Psoas muscle (tissue), 2 donors: ENCODE data around the gene SLC15A1.

- PRO-cap, 2 experiments: no peak in any of the 2 experiments
Observed at GRCh38 chr13:98445075-98446048, 131.5 kb downstream of the STK24 start.

- PRO-cap, 2 experiments: no peak in any of the 2 experiments
Observed at GRCh38 chr13:98451570-98452873, 124.9 kb downstream of the STK24 start.

DNA sequence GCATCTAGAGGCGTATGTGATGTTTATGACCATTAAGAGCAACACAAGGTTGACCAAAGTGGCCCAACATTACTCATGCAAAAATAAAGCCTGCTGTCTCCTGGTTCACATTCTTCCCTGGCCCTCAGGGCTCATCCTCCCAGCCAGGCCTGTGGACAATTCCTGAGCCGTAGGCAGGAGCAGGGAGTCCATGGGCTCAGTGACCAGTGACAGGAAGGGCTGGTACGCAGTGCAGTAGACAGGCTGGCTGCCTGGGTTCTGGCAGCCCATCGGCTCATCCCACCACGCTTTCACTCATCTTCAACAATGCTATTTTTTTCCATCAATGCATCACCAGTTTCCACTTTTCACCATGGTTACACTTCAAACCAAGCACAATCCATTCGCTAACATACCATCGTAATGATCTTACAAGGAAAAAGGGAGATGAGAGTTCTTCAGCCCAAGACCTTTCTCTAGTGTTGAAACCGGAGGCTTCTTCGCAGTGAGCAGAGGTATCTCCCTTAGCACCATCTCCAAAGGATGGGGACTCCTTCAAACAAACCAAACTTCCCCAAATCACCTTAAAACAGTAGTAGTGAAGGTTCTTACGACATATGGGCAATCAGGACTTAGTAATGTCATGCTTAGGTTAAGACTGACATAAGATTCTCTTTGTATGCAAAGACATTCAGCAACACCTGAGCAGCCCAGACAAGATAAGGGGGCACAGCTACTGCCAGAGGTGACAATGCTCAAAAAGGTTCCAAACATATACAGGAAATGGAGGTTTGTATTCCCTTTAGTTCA is 105.7 kb downstream of the STK24 start:
- PRO-cap, 2 experiments: no peak in any of the 2 experiments

- PRO-cap, 2 experiments: no peak in any of the 2 experiments
Observed at GRCh38 chr13:98474724-98475426, 102.0 kb downstream of the STK24 start.

DNA sequence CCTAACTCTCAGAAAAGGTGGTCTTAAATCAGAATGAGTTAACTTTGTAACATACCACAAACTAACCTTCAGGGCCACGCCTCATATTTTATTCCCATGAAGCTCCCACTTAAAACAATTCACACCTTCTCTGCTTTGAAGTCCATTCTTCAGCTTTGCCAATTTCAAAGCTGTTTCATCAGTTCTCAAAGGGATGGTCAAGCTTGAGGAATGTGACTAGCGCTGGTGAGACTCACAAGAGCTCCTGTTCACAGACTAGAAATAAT is 68.3 kb downstream of the STK24 start:
- PRO-cap, 2 experiments: no peak in any of the 2 experiments

DNA sequence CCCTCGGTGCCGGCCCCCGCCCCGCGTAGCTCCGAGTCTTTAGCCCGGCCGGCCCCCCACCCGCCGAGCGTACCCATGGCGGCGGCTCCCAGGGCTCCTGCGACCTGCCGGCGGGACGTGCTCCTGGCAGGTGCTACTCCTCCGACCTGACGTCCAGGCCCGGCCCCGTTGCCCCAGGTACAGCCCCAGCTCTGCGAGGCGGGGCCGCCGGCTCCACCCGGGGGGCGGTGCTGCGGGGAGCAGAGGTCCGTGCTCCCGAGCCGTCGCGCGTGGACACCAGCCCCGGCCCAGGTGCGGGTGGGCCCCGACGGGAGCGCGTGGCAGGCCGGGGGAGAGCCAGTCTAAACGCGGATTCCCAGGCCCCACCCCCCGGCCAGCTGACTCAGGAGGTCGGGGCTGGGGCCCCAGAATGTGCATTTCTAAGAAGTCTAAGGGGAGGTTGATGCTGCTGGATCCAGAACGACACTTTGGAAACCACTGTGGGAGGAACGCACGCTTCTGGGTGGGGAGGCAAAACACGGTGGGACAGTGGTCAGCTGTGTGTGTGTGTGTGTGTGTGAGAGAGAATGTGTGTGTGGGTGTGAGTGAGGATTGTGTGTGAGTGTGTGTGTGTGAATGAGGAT is at the start of gene SLC15A1:
SLC15A1 (minus strand) TSS at position 151 of the 623 bp plus-strand sequence.
- PRO-cap, 2 experiments: no peak in any of the 2 experiments

GRCh38 chr13:98827399-98827980 is 75.0 kb upstream of the SLC15A1 start:
- PRO-cap, 2 experiments: no peak in any of the 2 experiments

DNA sequence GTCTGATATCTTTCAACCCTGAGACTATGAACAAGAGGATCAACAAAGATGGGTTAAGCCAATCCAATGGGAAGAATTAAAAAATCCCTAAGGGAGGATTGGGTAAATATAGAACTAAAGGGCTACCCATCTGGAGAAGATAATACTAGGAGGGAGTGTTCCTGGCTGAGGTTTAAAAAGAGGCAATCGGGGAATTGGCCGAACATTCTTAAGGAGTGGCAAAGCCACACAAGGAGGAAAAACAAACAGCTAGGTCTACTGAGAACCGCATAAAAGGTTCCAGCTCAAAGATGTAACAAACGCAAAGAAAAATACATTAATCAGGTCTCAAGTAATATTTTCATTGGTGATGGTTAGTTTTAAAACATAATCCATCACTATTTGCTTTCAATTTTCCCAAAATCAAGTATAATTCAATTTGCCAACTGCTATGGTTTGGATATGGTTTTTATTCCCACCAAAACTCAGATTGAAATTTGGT is 53.8 kb downstream of the DOCK9 start:
- PRO-cap, 2 experiments: no peak in any of the 2 experiments

GRCh38 chr13:99066825-99067432 is 89.1 kb upstream of the DOCK9 start:
- PRO-cap, 2 experiments: no peak in any of the 2 experiments

DNA sequence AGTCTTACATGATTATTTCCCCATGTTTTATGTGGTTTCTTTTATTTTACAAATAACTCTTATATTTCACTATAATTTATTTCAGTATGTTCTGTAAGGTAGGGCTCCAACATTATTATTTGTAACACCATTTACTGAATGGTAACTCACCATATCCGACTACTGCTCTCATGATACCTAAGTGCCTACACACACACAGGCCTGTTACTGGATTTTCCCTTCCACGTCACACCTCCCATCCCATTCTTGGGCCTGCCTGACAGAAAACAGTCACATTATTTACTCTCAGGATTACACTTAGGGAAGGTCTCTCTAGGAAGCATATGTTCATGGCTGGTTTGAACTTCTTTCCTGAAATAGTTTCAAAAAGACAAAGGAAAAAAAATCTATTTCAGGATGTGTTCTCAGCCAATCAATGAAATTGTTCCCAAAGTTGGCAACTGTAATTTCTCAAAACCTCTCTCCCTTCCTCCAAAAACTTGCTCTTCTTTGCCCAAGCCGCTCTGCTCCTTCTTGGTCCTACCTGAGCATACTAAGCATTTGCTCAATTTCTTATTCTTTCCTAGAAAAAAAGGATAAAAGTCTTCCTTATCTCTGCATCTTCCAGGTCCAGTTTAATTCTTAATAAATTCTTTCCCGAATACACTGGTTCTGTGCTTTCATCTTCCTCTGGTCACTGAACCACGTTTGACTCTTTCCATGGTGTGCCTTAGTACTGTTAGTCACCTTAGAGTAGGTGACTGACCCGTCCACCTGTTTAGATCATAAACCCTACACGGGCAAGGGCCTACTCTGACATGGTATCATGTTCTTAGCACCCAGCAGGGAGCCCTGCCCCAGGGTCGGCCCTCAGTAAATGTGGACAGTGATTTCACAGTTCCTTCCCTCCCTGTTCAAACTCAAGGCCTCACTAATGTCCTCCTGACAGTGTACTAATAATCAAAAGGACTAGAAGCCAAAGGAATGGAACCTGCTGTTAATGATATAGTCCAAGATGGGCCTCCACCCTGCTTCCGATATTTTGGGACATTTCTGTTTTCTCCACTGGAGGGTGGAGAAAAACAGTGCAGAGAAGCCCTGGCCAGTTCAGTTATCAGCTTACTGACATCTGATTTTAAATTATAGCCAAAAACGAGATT is 102.6 kb upstream of the DOCK9 start:
- PRO-cap, 2 experiments: no peak in any of the 2 experiments

DNA sequence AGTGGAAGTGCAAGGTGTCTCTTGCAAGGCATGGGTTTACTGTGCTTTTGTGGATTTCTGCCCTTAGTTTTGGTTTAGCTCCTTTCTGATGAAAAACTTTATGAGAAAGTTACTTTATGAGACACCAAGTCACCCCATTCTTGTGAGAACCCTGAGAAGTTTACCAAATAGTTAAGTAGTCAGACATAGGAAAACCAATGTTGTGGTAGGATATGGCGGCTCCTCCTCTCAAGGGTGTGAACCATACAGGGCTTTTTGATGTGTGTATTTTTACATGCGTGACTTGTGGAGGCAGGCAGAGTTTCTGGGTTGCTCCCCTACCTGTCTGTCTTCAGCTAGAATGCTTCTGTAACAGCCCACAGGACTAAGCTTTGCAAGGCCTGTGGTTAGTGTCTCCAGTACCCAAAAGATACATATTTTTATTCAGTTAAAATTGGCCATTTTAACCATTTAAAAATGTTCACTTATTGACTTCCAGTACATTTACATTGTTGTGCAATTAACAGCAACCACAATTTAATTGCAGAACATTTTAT is 18.3 kb downstream of the UBAC2 start:
- PRO-cap, 2 experiments: no peak in any of the 2 experiments

GRCh38 chr13:99264799-99265127 is 6.6 kb upstream of the GPR18 start:
- PRO-cap, 2 experiments: no peak in any of the 2 experiments

DNA sequence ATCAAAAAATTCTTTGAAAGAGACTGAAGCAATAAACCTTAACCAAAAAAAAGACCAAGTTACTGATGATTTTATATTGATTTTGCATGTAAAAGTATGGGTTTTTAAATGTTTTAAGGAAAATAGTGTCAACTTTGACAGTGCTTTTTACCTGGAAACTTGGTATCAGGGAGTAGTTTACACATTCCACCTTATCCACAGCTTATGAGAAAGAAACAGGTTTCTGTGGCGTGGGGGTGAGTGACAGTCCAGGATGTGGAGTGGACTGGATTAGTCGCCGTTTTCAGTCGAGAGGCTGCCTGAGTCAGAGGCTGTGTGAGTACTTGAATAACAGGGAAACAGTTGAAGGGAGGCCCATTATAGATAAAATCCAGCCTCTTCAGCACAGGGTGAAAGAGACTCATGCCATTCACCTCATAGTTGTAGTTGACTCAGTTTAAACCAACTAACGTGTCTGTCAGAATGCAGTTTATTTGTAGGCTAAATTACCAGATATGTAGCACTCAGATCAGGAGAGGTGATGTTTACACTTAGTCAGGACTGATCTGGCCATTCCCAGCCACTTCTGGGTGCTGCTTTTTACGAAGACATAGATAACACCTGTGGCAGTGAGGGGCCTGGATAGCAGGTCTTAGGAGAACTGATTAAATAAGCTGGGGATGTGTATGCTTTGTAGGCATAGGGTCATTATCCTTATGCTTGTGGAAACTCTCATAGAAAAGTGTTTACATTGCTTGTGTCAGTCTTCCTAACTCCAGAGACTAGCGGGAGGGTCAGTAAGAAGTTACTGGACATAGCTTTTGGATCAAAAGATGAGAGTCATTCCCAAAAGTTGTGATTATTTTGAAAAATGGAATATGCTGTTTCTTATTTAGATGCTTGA is 708 bp upstream of the GPR183 start:
- PRO-cap, 2 experiments: no peak in any of the 2 experiments

DNA sequence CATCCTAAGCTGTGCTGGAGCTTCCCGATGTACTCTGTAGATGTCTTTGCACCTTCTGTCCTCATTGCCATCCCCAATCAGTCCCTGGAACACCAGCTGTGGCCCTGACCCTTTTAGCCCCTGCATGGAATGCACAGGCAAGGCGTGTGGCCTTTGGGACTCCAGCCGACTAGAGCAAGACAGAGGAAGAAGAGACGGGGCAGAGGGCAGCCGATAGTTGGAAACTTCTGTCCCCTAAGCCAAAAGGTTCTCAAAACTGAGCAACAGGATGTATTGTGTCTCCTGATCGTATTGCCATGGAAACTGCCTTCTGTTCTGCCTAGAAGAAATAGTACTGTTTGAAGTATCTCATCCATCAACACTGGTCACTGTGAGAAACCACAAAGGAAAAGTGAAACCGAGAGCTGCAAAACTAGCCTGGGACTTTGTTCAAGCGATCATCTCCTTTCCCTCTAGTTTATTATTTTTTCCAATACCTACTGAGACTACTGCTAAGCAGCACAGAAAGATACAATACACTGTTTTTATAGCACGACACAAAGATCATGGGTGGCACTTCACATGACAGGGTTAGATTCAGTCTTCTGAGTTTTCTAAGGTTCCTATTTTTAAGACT is 49.1 kb upstream of the GPR183 start:
- PRO-cap, 2 experiments: no peak in any of the 2 experiments

DNA sequence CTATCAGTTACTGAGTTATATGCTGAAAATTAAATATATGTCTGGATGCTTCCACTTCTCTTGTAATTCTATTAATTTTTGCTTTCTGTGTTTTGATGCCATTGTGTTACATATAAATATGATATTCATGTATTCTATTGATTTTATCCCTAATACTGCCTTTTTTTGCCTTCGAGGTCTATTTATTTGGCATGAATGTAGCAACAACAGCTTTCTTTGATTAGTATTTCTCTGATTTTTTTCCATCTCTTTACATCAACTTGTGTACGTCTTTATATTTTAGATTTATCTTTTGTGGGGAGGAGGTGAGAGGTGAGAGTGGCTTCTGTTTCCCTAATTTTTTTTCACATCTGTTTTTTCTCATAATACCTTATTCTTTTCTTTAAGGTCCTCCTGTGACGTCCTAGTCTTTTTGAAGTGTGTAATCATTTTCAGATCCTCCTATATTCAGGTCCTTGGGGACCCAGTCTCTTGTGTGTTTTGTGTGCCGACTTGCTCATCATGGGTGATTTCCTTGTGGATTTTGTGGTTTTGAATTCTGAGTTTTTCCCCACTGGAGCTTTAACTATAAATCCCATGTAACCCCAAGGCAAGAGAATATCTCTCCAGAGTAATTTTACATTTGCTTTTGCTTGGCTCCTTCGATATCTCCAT is 58.7 kb upstream of the GPR183 start:
- PRO-cap, 2 experiments: no peak in any of the 2 experiments

DNA sequence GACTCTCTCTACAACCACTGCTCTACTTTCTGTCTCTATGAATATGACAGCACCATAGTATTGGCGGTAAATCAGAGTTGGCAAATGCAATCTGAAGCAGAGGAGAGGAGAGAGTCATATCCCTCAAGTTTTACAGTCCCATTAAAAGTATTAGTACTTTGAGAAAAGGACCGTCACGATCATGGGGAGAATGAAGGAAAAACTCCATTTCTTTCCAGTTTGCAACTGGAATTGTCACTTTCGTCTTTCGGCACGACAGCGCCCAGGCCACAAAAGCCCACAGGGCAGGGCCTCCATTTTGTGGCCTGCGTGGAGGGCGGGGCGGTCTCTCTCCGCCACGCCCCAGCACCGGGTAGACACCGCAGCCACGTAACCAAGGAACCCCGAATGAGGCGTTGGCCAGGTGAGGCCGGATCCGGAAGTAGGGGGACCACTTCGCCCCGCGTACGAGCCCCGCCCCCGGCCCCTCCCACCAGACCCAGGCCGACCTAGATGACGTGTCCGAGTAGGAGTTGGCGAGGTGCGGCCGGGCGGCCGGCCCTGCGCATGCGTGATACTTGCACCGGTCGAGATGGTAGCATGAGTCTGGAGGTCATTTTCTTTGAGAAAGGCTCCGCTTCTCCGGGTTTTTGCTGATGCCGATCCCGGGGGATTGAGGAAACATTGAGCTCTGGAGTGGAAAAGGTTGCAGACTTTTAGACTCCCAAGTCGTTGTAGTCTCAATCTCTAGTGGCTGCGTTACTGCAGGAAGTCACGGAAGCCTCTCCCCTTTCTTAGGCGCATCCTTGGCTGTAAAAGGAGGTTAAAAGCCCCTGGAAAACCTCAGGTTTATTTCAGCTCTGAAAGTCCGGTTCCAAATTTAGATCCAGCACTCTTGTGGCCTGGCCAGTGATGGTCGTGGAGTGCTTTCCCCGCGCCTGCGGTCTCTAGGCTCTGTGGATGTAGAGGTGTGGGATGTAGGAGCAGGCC is 2.8 kb upstream of the TM9SF2 start:
- PRO-cap, 2 experiments: peak in 1 of 2 experiments; most common plus-strand start position 562 of the sequence (in 1); most common minus-strand start position 423 of the sequence (in 1)

DNA sequence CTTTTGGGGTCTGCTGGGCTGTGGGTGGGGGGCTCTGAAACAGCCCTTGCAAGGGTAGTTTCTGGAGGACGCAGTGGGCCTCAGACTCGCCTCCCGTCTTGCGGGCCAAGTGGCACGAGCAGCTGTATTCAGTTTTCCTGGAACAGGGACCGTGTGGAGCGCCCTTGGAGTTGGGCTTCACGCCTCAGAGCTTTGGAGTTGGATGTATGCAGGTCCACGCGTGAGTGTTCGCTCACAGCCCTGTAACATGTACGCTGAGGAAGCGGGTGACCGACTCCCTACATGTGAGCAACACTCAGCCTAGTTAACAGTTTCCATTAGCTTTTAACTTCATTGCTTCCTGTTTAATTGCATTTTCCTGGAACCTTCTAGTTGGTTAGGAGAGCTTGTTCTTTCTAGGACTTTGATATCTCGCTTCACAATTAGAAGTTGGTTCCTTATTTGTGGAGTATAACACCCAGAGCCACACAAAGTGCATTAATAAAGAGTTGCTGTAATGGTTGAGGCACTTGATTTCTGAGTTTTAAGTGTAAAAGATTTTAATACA is 710 bp downstream of the TM9SF2 start:
- PRO-cap, 2 experiments: no peak in any of the 2 experiments

GRCh38 chr13:99997326-99998225 is 16.0 kb downstream of the ZIC2 start:
- PRO-cap, 2 experiments: no peak in any of the 2 experiments

GRCh38 chr13:100530630-100531380 is 57.8 kb downstream of the GGACT start:
- PRO-cap, 2 experiments: no peak in any of the 2 experiments

DNA sequence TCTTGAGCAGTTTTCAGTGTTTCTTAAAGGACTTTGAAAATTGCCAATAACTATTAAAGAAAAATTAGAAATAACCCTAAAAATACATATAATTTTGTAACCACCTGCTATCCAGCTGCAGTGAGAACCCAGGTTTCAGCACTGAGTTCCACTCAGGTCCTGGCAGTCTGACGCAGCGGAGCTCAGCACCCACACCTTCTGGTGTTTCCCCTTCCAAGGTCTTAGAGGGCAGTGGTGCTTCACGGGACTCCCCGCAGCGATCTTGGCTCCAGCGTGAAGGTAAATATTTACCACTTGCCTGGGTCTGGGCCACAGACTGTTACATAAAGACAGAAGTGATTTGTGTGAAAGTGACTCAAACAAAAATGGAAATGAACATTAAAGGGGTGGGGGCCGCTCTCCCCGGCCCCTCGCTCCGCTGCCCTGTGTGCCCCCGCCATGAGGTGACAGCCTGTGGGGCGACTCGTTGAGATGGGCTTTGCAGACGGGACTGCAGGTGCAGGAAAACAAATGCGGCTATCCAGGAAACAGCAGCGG is 55.1 kb downstream of the GGACT start:
- PRO-cap, 2 experiments: no peak in any of the 2 experiments